Monocyte (primary cell): Measurements from ENCODE around the genes NOC2L, C1orf159, DVL1 and TMEM240.

- PRO-cap, 2 experiments, result no peak in any of the 2 experiments
These were observed 55.2 kb downstream of the OR4F16 start for GRCh38 chr1:630915-632003.

DNA sequence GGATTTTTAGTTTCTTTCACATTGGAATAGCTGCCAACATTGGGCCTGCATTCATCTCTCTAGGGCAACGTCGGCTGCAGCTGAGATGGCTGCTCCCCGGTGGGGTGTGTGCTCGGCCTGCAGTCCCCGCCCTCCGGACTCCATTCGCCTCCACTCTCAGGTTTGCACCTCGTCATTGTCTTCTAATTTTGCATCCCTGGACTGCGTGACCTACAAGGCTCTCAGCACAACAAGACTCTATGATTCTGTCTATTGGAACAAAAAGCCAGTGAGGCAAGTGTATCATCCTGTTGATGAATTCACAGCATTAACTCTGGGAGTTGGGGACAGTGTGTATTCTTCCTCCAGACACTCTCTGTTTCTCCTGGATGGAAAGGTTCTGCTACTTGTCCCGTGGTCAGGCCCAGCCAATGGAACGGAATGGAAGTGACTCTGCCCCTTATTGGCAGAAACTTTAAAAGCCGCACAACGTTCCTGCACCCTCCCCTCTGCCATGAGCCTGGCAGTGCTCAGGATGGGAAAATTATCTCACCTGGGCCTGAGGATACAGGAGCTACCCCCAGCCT lies 105.0 kb upstream of the SAMD11 start:
- PRO-cap, 2 experiments, result no peak in any of the 2 experiments

- PRO-cap, 2 experiments, result no peak in any of the 2 experiments
These were observed 92.5 kb upstream of the SAMD11 start for GRCh38 chr1:831107-831773.

GRCh38 chr1:856026-856706 lies 67.6 kb upstream of the SAMD11 start:
- PRO-cap, 2 experiments, result no peak in any of the 2 experiments

- PRO-cap, 2 experiments, result peak in 1 of 2 experiments; most common plus-strand start chr1:906992 (in 1)
These were observed 17.0 kb upstream of the SAMD11 start for GRCh38 chr1:906616-907294.

- PRO-cap, 2 experiments, result no peak in any of the 2 experiments
These were observed 13.8 kb upstream of the SAMD11 start for GRCh38 chr1:909827-910400.

GRCh38 chr1:958740-959601 lies at the start of gene NOC2L:
TSS of gene NOC2L (minus strand) at chr1:959256.
- PRO-cap, 2 experiments, result peak in 2 of 2 experiments; most common minus-strand start chr1:959256 (in 2)

- PRO-cap, 2 experiments, result no peak in any of the 2 experiments
These were observed at the start of gene C1orf159 for GRCh38 chr1:1115616-1116843. TSS of gene C1orf159 (minus strand) at chr1:1116089.

DNA sequence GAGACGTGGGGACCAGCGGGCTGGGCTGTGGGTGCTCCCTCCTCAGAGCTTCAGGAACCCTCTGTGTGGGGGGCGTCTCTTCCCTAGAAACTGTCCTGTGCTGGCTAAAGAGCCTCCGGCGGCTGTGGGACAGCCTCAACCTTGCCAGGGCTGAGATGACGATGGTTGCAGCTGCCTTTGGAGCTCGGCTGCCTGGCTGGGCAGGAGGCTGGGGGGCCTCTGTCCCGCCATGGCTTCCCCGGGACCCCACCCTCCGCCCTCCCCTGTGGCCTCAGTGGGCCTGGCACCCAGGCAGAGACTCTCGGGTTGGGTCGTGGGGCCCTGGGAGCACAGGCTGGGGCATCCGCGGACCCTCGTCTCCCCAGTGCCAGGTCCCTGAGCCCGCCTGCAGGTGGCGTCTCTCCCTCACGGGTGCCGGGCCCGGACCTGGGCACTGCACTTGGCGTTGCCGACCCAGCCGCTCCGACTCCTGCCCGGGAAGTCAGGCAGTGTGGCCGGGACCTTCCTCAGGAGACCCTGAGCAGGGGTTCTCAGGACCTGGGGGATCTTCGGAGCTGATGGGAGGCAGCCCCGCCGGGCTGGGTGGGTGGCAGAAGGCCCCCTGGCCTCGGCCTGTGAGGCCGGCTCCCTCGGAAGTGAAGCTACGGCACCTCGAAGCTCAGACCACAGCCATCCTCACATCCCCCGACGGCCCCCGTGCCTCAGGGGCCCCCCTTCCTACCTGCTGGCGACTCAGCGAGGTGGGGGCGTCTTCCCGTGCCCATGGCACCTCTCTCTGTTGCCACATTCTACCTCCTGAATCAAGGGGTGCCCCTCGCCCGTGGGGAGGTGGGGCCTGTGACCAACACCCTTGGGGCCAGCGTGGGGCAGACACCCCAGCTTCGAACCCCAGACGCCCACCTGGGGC lies 6.2 kb upstream of the C1orf159 start:
- PRO-cap, 2 experiments, result no peak in any of the 2 experiments

GRCh38 chr1:1163195-1163936 lies 10.3 kb upstream of the TTLL10 start:
- PRO-cap, 2 experiments, result no peak in any of the 2 experiments

GRCh38 chr1:1234462-1235248 lies 2.6 kb downstream of the B3GALT6 start:
- PRO-cap, 2 experiments, result no peak in any of the 2 experiments

- PRO-cap, 2 experiments, result peak in 1 of 2 experiments; most common minus-strand start chr1:1272416 (in 1)
These were observed 1.1 kb downstream of the UBE2J2 start for GRCh38 chr1:1272228-1273235.

- PRO-cap, 2 experiments, result no peak in any of the 2 experiments
These were observed 13.4 kb downstream of the SCNN1D start for GRCh38 chr1:1293454-1294197.

- PRO-cap, 2 experiments, result peak in 1 of 2 experiments; most common minus-strand start chr1:1330686 (in 1)
These were observed 743 bp upstream of the TAS1R3 start for GRCh38 chr1:1330003-1331071.

GRCh38 chr1:1348777-1349521 lies at the start of gene DVL1:
TSS of gene DVL1 (minus strand) at chr1:1349418.
- PRO-cap, 2 experiments, result peak in 2 of 2 experiments; most common minus-strand start chr1:1349380 (in 2)

GRCh38 chr1:1397759-1399037 lies 937 bp downstream of the CCNL2 start:
- PRO-cap, 2 experiments, result no peak in any of the 2 experiments

DNA sequence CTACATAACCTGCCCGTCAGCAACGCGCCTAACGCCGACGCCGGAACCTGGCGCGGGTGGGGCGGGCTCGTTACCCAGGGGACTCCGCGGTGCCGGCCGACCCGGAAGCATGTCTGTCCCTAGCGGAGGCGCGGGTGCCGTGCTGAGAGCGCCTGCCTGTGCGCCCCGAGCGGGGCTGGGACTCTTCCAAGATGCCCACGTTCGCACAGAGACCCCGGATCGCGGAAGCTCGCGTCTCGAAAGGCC lies 231 bp upstream of the CCNL2 start:
- PRO-cap, 2 experiments, result peak in 2 of 2 experiments; most common plus-strand start position 122 of the sequence (in 2)

- PRO-cap, 2 experiments, result peak in 2 of 2 experiments; most common plus-strand start chr1:1399809 (in 1); most common minus-strand start chr1:1399748 (in 1)
These were observed 892 bp upstream of the CCNL2 start for GRCh38 chr1:1399689-1400764.

DNA sequence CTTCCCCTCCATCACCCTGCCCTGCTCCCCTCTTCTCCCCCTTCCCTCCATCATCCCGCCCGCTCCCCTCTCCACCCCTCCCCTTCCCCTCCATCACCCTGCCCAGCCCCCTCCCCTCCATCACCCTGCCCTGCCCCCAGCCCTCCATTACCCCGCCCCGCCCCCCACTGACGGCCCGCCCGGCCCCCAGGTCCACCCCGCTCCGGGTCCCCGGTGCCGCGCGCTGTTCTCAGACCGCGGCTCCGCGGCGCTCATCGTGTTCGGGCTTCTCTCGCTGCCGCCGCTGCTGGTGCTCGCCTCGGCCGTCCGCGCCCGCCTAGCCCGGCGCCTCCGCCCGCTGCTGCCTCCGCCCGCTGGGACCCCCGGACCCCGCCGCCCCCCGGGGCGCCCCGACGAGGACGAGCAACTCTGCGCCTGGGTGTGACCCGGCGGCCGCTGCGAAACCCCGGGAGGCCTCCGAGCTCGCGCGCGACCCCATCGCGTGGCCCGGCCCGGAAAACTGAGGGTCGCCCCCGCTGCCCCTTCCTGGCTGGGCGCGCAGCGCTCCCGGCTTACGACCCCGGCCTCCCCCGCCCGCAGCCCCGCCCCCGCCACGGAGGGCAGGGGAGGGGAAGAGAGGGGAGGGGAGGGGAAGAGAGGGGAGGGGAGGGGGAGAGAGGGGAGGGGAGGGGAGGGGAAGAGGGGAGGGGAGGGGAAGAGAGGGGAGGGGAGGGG lies 1.9 kb downstream of the TMEM88B start:
- PRO-cap, 2 experiments, result no peak in any of the 2 experiments

- PRO-cap, 2 experiments, result no peak in any of the 2 experiments
These were observed at the start of gene TMEM240 for GRCh38 chr1:1540533-1541374. TSS of gene TMEM240 (minus strand) at chr1:1540624.